Temporal lobe (tissue), 2 donors: ENCODE measurements around a stretch of chr12.

GRCh38 chr12:14693-15206, 51.8 kb upstream of the IQSEC3 start:
- RAMPAGE, long total RNA, result no peak

DNA sequence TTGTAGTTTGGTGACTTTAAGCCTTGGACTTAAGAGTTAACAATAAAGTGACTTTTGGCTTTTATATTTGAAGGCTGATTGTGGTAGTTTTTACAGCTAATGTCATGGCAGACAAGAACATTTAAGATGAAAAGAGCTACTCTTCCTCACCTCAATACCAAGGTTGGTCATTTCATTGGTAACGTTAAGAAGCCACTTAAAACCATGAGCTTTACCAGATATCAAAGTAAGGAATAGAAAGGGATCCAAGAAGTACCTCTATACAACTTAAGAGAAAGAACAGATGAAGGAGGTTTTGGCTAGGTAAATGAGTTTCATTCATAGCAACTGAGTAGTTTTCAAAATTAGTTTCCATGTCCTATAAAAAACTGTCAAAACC, 23.7 kb upstream of the SLC6A13 start:
- RAMPAGE, long total RNA, result no peak

DNA sequence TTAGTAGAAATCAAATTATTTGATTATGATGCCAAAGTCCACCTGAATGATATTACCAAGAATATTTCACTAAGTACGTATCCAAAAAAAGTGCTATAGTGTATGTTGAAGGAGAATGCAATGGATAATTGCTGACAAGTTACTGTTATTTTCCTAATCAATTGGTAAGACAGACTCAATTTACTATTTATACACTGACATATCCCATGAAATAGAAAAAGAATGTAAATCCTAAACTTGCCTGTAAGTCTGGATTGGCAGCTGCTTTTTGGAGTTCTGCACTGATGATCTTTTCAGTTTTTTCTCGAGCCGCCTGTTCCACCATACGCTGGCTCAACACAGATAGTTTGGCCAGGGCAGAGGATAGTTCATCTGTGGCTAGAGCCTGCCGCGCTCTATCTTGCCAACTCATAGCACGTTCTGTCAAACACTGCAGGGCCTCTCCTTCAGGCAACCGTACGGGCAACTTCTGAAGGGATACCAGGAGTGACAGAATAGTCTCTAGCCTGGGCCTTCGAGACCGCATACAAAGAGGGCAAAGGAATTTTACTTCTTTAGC, 44.7 kb upstream of the SLC6A13 start:
- RAMPAGE, long total RNA, result no peak

- RAMPAGE, long total RNA, result no peak
Measured at GRCh38 chr12:468324-469034, 8.7 kb downstream of the B4GALNT3 start.

DNA sequence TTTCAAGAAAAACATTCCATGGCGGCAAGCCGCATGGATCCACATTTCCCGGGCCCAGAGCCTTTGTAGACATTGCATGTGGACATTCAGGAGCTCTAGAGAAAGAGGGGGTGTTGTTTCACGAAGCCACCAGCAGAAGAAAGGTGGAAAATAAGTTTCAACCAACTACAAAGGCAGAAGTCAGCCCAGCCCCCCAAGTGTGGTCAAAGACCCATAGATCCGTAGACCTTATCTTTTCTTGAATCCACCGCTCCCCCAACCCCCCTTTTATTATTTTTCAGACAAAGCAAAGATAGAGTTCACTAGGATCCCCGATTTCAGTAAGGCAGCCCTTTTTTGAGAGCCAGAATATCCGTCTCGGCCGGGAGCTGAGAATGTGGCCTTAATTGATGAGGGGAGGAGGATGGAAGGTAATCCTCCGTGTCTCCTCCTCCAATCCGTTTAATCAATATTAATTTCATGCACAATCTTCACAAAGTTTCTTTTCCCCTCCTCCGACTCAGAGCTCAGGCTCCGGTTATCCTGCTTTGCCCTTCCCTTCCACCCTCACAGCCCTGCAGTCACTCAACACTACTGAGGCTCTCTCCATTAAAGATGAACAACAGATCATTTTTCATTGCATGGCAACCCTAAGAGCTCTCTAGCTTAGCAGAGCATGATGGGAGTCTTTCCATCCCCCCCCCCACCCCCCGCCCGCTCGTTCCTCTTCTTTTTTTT, 721 bp upstream of the WNK1 start:
- RAMPAGE, long total RNA, result no peak

DNA sequence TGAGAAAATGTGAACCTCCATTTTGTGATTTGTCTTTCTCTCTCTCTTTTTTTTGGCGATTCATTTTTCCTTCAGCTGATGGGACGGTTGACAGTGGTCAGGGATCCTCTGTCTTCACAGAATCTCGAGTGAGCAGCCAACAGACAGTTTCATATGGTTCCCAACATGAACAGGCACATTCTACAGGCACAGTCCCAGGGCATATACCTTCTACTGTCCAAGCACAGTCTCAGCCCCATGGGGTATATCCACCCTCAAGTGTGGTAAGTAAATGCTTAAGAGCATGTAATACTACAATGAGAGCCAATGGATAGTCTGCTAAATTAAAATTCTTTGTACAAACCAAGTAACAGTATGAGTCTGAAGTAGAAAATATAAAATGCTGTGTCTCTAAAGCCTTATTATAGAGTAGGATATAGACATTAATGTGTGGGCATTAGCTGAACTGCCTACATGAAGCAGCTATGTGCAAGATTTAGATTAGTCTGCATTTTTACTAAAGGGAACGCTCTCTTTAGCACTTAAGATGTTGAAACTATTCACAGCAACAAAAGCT, 87.4 kb downstream of the RAD52 start:
- RAMPAGE, long total RNA, result no peak

DNA sequence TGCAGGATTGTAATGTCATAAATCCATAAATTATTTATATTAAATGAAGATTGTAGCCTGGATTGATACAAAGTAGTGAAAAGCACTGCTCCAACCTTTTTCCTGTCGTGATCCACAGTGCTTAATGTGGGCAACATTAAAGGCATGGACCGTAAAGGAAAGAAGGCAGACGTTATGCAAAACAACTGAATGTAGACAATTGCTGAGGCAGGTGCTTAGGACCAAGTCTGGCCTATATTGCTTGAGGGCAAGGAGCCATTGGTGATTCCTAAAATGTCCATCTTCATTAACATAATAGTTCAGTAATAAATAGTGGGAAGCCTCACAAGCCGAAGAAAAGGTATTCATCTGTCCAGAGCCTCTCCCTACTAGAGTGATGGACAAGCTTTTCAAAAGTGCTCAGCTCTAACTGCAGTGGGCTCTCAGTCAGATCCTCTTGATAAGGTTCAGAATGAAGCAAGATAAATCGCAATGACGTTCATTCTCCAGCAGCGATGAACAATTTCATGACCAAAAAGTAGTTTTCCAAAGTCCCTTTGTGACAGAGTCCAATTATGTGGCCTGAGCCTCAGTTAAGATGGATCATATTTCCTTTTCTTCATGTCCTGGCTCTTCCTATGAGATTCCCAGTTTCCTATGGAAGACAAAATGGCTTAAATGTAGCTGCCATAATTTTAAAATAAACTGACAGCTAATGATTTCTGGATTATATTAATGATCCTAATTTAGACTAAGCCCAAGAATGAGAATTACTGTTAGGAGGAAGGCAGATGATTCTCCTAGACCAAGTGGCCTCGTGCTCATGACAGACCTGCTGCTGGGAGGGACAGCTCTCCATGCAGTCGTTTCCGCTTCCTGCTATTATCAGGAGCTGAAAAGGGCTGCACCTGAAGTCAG, 36.4 kb downstream of the RAD52 start:
- RAMPAGE, long total RNA, result no peak

GRCh38 chr12:989662-990204, 1.3 kb upstream of the ERC1 start:
- RAMPAGE, long total RNA, result no peak

GRCh38 chr12:1027763-1028773, 37.0 kb downstream of the ERC1 start:
- RAMPAGE, long total RNA, result no peak

GRCh38 chr12:1141577-1141851, 150.5 kb downstream of the ERC1 start:
- RAMPAGE, long total RNA, result no peak

GRCh38 chr12:1282608-1283485, 291.8 kb downstream of the ERC1 start:
- RAMPAGE, long total RNA, result no peak

- RAMPAGE, long total RNA, result no peak
Measured at GRCh38 chr12:1354501-1354768, 239.9 kb downstream of the FBXL14 start.

- RAMPAGE, long total RNA, result no peak
Measured at GRCh38 chr12:1443803-1444465, 150.4 kb downstream of the FBXL14 start.

GRCh38 chr12:1531955-1532679, 62.3 kb downstream of the FBXL14 start:
- RAMPAGE, long total RNA, result no peak

DNA sequence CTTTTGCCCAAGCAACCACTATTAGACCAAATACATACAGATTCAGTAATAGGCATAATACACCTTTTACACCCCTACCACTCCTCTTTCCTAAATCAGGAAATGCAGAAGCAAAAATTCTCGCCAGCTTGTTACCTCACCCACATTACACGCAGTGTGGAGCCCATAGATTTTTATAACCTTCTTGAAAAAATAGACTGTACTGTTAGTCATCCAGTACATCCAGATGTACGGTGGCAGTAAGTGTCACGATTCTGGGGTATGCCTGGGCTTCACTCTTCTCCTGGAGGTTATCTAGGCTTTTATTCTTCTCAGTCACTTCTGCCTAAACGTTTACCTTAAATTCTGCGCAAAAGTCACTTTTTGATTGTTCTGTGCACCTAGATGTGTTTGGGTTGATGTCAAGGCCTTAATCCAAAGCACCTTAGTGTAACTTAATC, 1.7 kb upstream of the FBXL14 start:
- RAMPAGE, long total RNA, result no peak

DNA sequence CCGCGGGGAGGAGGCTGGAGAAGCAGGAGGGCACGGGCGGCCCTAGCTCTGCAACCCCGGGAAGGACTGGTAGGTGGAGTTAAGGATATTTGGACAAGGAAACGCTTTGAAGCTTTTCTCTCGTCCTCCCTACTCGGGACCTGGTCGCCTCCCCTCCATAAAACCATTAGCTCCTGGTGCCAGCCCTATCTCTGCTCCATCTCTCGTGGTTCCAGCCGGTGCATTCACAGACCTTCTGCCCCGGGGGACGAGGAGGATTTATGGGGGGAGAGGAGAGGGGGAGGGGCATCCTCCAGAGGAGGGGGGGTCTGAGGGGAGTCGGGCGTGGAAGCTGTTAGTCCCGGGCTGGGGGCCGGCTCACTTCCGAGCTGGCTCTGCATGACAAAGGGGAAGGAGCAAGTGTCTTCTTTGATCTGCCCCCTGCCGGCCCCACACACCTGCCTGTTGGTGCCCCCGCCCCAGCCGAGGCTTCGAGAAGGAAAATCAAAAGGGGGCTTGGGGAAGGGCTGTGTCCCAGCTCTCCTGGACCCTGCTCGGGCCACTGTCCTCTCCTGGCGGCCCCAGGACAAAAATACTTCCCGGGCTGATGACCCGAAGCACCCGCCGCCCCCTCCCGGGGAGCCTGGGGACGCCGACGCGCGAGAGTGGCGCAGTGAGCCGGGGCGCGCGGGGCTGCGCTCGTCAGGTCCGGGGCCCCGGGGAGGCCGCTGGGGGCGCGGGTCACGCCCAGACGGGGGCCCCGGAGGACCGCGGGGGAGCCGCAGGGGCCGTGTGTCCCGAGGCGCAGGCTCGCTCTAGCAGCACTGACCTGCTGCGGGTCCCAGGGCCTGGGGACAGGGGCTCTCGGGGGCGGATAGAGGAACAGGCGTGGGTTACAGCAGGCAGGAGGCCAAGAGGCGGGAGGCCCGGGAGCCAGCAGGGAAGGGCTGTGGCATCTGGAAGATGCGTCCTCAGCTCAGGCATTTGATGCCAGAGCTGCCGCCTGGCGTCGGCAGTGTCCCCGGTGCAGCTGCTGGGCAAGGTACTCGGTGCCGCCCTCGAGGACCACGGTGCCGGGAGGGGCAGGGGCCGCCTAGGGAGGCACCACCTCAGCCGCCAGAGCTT, 863 bp downstream of the WNT5B start:
- RAMPAGE, long total RNA, result no peak

DNA sequence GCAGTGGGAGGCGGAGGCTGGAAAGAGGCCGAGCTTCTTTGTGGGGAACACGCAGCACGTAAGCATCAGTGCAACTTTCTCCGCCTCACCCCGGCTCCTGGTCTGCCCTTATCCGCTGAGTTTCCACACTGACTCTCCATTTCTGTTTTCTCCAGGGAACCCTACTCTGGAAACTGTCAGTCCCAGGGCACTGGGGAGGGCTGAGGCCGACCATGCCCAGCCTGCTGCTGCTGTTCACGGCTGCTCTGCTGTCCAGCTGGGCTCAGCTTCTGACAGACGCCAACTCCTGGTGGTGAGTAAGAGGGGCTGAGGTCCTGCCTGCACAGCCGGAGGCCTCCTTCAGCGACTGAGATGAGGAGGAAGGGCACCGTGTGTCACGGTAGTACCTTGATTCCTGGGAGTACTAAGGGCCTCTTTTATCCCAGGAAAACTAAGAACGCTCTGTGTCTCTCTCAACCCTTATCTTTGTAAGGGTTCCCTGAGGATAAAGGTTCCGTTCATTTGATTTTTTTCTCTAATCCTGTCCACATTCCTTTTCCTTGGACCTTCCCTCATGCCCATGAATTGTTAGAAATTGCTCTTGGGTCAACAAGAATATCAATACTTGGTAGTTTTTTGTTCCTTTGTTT, 2.2 kb downstream of the WNT5B start:
- RAMPAGE, long total RNA, result no peak

DNA sequence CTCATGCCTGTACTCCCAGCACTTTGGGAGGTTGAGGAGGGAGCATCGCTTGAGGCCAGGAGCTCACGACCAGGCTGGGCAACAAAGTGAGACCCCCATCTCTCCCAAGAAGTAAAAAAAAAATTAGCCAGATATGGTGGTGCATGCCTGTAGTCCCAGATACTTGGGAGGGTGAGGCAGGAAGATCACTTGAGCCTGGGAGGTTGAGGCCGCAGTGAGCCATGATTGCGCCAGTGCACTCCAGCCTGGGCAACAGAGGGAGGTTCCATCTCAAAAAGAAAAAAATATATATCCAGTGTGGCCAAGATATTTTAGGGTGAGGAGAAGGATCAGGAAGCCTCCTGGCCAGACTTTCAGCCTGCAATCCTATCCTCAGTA, 23.5 kb upstream of the ADIPOR2 start:
- RAMPAGE, long total RNA, result no peak

- RAMPAGE, long total RNA, result no peak
Measured at GRCh38 chr12:1714120-1714508, 23.2 kb downstream of the ADIPOR2 start.

- RAMPAGE, long total RNA, result no peak
Measured at GRCh38 chr12:1780435-1781128, 39.8 kb upstream of the LRTM2 start.